Measurements from ENCODE around the genes TPRA1 and RUVBL1.

DNA sequence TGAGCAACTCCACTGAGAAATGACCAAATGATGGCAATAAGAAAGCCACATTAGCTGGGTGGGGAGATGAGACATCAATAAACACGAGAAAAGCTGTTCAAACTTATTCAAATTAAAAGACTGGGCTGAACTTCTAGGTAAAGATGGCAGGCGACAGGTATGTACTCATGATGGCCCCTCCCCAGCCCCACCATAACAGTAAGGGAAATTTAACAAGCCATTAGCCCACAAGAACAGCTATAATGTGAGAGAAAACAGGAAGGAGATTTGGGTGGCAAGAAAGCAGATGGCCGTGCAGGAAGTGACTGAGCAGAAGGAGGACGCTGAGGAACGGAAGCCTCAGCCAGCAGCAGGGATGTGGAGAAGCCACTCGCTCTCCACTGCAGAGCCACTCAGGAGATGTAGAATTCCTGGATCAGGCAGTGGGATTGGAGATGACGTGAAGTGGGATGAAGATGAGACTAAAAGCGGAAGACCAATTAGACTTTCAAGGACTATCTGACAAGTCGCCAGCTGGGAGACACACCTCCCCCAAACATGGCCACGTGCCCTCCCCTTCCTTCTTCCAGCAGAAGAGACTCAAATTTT lies 31.1 kb downstream of the PRR23E start:
- PRO-cap = no peak

GRCh38 chr3:127525390-127525595 lies 65.2 kb downstream of the TPRA1 start:
- PRO-cap = no peak

DNA sequence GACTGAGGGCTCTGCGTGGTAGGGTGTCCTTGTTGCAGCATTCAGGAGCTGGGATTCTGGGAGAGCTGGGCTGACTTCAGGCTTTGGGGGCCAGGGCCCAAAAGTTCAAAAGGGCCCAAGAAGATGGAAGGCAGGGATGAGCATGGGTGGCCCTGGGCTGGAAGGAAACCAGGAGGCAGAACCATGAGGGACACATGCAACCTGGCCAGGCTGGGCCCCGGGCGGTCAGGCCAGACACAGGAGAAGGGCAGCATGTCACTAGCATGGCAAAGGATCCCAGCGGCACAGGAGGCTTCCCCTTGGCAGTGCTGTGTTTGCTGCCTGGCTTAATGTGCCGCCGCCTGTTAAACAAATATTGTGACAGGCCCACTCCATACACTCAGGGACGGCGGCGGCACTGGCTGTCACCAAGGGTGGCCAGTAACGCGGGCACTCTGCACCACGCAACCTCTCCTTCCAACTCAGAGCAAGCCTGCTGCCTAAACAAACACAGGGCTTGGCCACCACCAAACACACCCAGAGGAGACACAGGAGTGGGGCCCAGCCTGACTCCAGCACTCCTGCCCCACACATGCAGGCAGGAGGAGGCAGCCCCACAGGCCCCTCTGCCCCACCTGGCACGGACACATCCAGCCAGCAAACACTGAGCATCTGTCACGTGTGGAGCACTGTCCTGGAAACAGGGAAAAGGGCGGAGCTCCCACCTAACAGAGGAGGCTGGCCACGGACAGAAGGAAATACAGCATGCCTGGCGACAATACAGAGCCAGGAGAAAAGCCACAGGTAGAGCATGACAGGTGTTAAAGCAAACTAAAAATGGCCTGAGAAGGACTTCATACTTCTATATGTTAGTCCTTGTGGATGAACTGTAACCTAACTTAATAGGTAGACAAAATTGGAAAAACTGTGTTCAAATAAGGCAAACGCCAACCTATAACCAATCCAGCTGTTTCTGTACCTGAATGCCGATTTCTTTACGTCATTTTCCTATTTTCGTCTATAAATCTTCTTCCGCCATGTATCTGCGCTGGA lies 48.0 kb downstream of the TPRA1 start:
- PRO-cap = no peak

- PRO-cap = unidirectional peak, minus-strand start at chr3:127590503; bidirectional peak, plus-strand start at chr3:127590918, minus-strand start at chr3:127590713
Observed at GRCh38 chr3:127590384-127591443, at the start of gene TPRA1. TPRA1 (minus strand) TSS chr3:127590733.

DNA sequence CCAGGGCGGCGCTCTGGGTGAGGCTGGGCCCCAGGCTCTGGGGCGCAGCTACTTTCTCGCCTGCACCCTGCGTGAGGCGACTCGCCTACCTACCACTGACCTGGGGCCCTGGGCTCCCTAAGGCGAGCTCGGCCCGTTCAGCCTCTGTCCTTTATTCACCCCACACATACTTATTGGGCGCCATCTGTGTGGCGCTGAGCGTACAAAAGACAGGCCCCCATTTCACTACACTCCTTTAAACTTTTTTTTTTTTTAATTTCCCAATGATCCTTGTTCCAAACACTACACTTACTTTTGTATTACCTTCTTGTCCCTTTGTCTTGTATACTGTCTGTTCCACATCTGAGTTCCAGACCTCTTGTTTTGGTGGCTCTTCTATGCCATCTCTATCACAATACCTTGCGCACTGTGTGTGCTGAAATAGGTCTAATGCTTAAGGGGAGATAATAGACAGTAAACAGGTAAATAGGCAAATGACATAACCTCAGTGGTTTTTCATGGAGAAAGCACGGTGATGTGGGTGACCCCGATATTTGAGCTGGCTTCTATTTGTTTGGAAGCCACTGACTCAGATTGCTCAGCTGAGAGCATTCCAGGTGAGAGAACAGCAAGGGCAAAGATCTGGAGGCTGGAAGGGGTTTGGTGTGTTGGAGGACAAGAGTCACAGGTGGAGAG lies 479 bp downstream of the MCM2 start:
- PRO-cap = no peak

DNA sequence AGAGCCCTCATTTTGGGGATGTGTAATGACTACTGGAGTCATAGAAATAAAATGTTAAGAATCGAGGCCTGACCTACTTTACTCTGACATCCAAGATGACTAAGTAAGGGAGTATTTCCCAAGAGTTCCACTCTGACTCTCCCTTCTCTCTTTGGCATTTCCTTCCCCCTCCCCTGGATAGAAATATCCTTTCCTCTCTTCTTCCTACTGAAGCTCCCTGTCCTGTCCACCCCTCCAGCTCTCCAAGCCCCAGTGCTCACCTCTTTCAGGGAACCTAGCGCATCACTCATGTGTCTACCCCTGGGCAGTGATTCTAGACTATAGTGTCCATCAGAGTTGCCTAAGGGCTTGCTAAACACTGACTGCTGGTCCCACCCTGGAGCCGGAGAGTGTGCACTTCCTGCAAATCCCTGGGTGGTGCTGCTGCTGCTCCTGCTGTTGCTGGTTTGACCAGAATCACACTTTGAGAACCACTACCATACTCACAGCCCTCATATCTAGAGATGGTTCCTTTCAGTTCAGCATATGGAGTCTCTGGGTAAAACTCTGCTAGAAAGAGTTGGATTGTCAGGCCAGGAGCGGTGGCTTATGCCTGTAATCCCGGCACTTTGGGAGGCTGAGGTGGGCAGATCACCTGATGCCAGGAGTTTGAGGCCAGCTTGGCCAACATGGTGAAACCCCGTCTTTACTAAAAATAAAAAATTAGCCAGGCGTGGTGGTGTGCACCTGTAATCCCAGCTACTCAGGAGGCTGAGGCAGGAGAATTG lies 53.6 kb downstream of the MGLL start:
- PRO-cap = no peak

- PRO-cap = no peak
Observed at GRCh38 chr3:127819924-127820537, 2.3 kb downstream of the MGLL start.

GRCh38 chr3:127911367-127912051 lies 3.5 kb upstream of the KBTBD12 start:
- PRO-cap = no peak

DNA sequence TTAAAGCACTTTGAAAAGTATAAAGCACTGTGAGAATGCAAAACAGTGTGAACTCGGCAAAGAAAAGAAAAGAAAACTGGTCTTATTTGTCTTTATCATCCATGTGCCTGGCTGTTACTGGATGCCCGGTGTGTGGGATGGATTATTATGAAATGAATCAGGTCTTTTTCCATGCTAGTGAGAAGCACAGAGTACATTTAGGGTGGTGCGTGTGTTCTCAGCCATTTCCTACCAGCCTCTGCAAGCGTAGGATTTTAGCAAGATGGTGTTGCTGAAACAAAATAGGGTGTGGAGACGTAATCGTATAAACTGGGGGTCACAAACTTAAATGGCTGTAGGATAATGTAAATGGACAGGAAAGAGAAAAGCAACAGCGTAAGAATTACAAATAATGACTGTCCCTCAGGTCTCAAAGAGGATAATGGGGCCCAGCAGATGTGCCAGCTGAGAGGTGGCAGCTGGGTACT lies 1.1 kb downstream of the KBTBD12 start:
- PRO-cap = no peak

- PRO-cap = no peak
Observed at GRCh38 chr3:128010133-128010872, 41.9 kb upstream of the SEC61A1 start.

GRCh38 chr3:128071994-128072946 lies 20.0 kb downstream of the SEC61A1 start:
- PRO-cap = no peak

GRCh38 chr3:128123464-128124361 lies at the start of gene RUVBL1:
RUVBL1 (minus strand) TSS chr3:128123812.
- PRO-cap = bidirectional peak, plus-strand start at chr3:128124170, minus-strand start at chr3:128123800

DNA sequence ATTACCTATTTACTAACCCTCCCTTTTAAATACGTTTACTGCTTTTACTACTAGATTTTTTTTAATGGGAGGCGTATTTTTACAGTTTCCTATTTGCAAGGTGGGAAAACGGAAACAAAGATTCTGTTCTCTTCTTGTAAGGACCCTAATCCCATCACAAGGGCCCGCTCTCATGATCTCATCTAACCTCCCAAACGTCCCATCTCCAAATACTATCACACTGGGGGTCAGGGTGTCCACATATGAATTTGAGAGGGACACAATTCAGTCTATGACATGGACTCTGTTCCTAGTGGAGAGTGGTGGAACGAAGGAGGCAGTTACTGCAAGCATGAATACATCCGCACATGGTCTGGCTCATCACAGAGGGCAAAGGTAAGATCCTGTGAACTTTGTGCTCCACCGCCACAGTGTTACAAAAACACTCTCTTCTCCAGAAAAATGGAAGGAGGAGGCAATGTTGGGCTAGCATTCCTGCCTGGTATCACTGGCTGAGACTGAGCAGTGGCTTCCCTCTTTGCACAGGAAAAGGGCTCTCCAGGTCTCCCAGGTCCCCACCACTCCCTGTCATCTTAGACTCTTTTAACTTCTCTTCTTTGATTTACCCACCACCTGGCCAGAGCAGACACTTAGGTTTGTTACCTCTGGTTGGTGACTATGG lies 1.6 kb upstream of the EEFSEC start:
- PRO-cap = no peak

GRCh38 chr3:128293820-128294453 lies 140.7 kb downstream of the EEFSEC start:
- PRO-cap = no peak

DNA sequence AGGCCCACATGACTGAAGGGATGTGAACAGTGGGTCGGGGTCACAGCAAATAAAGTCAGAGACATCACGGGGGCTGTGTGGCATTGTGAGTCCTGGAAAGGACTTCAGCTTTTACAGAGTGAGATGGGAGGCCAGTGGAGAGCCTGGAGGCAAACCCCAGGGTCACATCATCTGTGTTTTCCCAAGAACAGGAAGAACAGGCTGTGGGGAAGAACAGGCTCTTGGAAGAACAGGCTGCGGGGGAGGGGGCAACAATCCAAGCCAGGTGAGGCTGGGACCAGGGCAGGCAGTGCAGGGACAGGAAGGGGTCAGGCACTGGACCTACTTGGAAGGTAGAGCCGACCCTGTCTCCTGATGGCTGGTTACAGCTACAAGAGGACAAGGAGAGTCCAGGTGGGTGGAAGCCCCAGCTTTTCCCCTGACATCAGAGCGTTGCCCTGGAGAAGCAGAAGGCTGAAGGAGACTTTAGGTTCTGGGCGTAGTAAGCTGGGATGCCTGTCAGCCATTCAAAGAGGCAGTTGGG lies 131.1 kb downstream of the DNAJB8 start:
- PRO-cap = no peak

DNA sequence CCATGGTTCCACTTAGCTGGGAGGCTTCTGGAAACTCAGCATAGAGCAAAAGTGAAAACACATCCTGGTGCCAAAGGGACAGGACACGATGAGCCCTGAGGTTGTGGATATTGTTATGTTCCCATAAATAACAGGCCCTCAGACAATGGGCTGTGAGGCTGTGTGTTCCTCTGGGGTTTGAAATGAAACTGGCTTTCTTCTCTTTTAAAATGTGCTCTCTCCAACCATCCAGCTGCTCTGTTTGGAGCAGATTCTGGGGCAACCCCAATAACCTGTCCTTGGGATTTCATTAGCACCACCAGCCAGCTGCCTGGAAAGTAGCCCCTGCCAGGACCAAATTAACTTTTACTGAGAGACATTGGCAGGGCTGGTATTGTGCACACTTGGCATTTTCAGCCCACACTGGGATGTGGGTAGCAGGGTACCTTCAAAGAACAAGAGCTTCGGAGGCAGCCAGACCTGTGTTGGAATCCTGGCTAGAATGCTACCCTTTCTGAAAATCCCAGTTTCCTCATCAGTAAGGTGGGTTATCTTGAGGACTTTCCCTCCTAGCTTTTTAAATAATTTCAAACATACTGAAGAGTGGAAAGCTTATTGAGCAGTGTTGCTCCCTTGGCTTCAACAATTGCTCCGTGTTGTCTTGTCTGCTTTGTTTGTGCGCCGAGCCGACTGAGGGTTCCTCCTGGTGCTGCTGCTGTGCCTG lies 97.4 kb downstream of the DNAJB8 start:
- PRO-cap = no peak

GRCh38 chr3:128385367-128385982 lies 81.2 kb downstream of the DNAJB8 start:
- PRO-cap = no peak

- PRO-cap = no peak
Observed at GRCh38 chr3:128409911-128410565, 56.7 kb downstream of the DNAJB8 start.

GRCh38 chr3:128457999-128458534 lies 8.6 kb downstream of the DNAJB8 start:
- PRO-cap = no peak

DNA sequence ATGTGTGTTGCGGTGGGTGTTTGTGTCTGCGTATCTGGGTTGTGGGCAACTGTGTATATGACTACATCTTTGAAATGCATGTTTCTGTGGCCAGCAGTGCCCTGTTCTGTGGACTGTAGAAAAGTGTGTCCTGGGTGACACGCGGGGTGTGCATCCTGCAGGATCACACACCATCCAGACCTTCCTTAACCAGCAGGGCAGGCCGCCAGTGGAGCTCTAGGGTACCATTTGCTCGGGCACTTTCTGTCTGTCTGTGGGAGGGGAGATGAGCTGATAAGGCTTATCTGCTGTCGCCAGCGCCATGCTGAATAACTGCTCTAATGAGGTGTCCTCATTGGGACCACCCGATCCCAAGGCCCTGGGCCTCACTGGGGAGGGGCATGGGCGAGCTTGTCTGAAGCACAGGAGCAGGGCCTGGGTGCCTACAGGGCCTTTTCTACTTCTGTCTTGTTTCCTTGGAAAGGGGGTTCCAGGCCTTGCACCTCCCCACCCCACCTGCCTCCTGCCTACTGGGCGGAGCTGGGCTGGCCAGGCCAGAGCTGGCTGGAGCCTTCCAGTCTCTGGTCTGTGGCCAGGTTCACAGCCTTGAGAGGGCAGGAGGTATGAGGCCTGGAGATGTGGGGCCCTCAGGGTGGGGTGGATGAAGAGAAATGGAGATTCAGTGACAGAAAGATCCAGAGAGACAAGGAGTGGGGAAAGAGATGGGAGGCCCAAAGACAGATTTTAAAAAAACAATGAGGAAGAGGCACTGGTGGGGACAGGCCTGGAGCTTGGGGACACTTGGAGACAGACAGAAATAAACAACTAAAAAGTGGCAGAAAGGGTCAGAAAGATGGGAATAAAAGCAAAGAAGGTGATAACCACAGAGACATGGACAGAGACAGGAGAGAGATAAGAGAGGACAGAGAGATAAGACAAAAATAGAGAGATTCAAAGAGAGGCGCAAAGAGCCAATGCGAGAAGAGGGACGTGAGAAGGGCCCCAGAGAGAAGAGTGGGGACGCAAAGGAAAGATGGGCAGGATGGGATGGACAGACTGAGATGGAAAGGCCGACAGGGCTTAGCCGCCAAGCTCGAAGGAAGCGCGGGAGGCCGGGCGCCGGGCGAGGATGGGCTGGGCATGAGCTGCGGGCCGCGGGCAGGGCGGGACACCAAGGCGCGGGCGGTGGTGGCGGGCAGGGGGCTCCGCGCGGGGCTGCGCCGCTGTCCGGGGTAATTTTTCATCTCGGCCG lies 2.7 kb upstream of the GATA2 start:
- PRO-cap = no peak